ENCODE measurements around the gene RFK.

- RRBS: 1% methylated on average over 72 of the region's 104 CpGs
These were observed at the start of gene RFK for GRCh38 chr9:76393583-76394707. TSS of gene RFK (minus strand) at chr9:76394426.

DNA sequence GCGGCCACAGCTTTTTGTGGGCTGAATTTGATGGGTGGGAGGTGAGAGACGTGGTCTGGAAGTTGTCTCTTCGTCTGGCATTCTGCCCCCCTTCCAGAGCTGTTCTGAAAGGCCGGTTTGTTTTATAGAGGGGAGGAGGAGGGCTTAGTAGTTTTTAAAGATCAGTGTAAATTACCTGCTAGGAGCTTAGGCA is 1.3 kb downstream of the GCNT1 start:
- RRBS: no CpG with 5 or more reads among the region's 4 CpGs

- RRBS: no CpG with 5 or more reads among the region's 4 CpGs
These were observed 171.9 kb downstream of the GNA14 start for GRCh38 chr9:77476261-77476652.

- RRBS: no CpG with 5 or more reads among the region's 16 CpGs
These were observed 181.3 kb downstream of the GNAQ start for GRCh38 chr9:77849814-77851268.

DNA sequence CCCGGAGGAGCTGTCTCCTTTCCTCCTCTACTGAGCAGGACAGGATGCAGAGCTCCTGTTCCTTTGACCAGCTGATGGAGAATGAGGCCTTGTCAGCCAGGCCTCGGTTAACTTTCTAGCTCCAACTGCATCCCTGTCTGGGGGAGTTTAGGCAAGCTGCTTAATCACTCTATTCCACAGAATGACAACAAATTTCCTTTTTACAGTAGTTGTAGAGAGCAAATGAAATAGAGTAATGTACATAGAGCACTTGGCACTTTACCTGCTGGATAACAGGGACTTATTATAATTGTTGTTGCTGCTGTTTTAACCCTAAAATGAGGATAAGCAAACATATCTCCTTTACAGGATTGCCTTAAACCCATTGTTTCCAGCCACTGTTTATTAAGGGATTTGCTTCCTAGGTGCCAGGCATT is 155.4 kb downstream of the GNAQ start:
- RRBS: no CpG with 5 or more reads among the region's 2 CpGs

DNA sequence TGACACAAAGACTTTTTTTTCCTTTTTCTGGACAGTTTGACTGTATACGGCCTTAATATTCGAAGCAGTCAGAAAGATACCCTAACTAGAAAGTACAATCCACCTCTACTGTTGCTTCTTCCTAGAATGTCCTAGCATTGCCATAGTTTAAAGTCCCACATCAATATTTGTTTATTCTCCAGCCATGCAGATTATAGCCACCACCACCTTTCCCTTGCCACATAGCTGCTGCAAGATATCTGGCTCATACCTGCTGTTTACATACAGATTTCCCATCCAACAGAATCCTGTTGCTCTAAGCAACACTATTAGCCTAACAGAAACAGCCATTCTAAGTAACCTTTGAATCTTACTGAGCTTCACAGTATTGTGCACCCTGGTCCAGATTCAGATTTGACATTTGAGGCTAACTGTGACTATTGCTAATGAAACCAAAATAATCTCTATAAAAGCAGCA is 45.6 kb downstream of the GNAQ start:
- RRBS: no CpG with 5 or more reads among the region's 2 CpGs

DNA sequence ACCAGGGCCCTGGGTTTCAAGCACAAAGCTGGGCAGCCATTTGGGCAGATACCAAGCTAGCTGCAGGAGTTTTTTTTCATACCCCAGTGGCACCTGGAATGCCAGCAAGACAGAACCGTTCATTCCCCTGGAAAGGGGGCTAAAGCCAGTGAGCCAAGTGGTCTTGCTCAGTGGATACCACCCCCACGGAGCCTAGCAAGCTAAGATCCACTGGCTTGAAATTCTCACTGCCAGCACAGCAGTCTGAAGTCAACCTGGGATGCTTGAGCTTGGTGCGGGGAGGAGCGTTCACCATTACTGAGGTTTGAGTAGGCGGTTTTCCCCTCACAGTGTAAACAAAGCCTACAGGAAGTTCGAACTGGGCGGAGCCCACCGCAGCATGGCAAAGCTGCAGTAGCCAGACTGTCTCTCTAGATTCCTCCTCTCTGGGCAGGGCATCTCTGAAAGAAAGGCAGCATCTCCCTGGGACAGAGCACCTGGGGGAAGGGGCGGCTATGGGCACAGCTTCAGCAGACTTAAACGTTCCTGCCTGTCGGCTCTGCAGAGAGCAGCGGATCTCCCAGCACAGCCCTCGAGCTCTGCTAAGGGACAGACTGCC is 34.8 kb upstream of the CEP78 start:
- RRBS: no CpG with 5 or more reads among the region's 13 CpGs

DNA sequence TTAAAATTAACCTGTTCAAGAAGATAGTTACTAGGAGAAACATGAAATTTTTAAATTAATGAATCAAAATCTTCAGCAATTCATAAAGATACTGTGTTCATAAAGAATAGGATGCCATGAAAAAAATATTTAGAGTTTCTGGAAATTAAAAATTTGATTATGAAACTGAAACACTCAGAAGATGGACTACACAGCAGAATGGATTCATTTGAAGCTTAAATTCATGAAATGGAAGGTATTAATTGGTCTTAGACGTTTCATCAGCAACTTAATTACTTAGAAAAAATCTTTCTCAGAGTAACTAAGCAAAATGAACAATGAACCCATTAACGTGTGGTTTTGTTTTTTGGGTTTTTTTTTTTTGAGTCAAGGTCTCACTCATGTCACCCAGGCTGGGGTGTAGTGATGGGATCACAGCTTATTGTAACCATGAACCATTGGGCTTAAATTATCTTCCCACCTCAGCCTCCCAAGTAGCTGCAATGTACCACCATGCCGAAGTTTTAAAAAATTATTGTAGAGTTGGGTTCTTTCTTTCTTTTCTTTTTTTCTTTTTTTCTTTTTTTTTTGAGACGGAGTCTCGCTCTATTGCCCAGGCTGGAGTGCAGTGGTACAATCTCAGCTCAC is 25.5 kb upstream of the PSAT1 start:
- RRBS: no CpG with 5 or more reads among the region's 5 CpGs

- RRBS: no CpG with 5 or more reads among the region's 3 CpGs
These were observed 478.8 kb upstream of the TLE4 start for GRCh38 chr9:79093052-79093329.

DNA sequence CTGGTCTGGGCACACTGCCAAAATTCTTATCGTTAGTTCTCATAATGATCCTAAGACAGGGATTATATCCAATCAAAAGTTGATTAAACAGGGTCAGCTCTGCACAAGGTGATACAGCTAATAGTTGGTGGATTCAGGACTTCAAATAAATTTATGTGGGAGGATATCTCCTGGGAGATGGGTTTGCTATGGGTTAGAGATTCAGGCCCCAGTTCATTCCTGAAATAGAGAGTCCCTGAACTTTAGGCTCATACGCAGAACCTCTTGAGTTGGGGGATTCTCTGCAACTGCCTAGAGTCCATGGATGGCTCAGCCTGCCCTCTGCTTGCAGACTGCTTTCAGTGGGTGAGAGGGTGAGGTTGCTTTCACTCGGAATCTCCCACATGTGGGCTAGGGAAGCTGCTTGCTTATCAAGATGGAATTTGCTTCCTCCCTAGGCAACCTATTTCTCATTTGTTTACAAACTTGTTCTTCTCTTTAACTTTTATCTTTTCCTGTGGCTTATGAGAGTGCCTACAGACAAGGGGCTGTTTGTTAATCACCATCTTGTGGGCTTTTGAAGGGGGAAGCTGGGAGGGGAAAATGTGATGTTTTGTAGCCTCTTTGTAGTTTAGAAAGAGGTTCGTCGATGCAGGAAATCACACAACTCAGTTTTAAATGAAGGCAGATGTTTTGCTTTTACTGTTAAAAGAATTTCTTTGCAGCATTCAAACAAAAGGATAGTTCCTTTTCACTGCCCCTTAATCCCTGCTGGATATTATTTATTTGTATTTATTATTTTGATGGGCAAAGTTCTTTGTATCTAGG is 10.0 kb downstream of the TLE4 start:
- RRBS: no CpG with 5 or more reads among the region's 5 CpGs

- RRBS: no CpG with 5 or more reads among the region's 9 CpGs
These were observed 91.0 kb downstream of the TLE4 start for GRCh38 chr9:79662688-79663325.

GRCh38 chr9:79666866-79667440 is 95.2 kb downstream of the TLE4 start:
- RRBS: no CpG with 5 or more reads among the region's 7 CpGs

GRCh38 chr9:79671544-79671903 is 99.8 kb downstream of the TLE4 start:
- RRBS: no CpG with 5 or more reads among the region's 2 CpGs

GRCh38 chr9:79762606-79762896 is 190.8 kb downstream of the TLE4 start:
- RRBS: no CpG with 5 or more reads among the region's 10 CpGs

DNA sequence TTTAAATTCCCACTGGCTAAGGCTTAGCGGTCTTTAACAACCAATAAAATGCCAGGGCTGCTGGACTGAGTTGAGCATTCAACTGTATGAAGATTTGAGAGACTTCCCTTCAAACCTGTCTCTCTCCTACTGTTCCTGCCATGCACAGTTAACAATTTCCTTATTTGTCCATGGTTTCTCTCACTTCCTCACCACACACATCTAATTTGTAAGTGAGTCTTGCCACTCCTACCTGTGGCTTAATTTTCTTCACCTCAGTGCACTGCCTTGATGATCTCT is 398.9 kb downstream of the TLE4 start:
- RRBS: no CpG with 5 or more reads among the region's 1 CpG

DNA sequence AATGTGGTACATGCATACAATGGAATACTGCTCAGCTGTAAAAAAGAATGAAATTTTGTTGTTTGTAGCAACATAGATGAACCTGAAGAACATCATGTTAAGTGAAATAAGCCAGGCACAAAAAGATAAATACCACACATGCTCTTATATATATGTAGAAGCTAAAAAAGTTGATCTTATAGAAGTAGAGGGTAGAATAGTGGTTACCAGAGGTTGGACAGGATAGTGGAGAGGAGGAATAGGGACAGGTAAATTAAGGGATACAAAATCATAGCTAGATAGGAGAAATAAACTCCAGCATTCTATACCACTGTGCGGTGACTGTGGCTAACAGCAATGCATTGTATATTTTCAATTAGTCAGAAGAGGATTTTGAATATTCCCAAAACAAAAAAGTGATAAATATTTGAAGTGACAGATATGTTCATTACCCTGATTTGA is 414.8 kb downstream of the TLE1 start:
- RRBS: no CpG with 5 or more reads among the region's 1 CpG

DNA sequence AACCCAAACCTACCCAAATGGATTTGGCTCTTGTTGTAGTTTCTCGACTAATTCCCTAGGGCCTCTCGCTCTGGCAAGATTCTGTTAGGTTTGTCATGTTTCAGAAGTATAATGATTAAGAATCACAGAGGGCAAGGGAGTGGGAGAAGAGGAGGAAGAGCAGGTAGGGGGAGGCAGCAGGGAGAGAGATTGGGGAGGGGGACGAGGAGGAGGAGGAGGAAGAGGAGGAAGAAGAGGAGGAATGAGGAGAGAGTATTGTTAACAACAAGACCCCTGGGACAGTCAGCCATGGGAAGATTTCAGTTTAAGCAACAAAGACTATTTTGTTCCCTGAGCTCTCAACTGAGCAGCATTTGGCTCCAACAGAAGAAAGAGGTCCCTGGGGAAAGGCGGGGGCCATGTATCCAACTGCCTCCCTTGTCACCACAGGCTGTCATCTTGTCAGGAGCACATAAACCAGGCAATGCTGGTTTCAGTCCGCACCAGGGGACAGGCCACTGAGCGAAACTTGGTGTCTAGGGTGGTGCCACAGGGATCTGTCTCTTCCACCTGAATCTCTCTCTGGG is 316.1 kb downstream of the TLE1 start:
- RRBS: no CpG with 5 or more reads among the region's 6 CpGs

DNA sequence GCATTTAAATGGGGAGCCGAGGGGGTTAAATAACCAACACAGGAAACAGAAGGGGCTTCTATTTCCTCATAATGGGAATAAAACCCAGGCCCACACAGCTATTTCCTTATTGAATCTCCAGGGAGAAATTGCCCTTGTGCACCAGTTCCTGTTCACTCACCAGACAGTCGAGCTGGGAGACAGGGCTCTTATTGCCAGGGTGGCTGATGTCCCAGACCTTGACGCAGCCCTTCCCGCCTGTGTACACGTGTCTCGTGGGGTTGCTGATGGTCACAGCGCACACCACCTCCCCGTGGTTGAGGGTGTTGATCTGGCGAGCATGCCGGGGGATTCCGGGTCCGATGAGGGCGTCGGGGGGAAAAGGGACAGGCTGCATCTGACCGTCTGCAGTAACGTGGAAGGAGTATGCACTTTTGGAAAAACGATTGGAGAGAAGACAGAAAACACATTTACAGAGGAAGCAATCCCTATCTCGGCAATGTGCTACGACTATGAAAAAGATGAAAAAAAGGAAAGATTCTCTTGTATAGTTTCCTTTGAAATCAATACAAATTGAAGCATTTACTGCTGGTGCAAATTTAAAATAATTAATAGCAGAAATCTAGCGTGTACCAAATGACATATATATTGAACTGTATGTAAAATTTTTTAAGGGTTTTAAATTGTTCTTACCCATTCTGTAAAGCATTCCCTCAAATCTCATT is 96.3 kb downstream of the TLE1 start:
- RRBS: no CpG with 5 or more reads among the region's 20 CpGs

DNA sequence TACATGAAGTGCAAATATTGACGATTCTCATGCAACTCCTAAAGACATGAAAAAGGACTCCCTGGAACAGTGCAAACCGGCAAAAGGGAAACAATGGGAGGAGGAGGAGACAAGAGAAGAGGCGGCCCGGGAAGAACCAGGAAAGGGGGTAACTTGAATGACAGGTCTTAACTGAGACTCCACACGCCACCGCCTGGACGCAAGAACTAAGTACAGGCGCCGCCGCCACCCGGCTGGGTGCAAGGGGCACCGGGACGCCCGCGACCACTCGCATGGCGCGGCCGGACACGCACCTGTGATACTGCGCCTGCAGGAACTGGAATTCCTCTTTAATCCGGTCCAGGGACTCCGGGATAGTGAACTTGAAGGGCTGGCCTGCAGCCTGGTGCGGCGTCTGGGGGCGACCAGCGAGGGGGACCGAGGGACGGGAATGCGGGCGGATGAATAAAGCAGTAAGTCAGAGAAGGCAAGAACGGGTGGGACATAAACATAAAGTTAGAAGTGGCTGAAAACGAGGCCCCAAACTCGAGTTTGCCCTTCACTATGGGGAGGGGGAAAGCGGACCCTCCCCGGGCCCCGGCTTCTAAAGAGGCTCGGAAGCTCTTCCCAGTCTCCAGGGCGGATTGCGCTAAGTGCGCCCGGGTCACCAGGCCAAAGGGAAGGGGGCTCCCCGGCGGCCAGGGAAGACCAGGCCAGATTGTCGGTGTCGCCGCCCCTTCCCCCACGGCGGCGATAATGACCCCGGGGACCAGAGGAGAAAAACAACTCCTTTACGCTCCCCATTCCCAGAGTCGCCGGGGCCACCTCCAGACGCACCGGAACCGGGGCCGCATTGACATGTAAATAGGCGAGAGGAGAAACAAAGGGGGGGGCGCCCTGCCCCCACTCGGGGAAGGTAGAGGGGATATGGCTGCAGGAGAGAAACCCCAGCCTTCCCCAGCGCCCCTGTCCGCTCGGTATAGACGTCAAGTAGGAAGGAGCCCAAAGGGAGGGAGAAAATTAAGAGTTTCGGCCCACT is 2.0 kb downstream of the TLE1 start:
- RRBS: 1% methylated on average over 24 of the region's 66 CpGs